Brain (tissue), 1 donor: ENCODE measurements around a stretch of chr5.

DNA sequence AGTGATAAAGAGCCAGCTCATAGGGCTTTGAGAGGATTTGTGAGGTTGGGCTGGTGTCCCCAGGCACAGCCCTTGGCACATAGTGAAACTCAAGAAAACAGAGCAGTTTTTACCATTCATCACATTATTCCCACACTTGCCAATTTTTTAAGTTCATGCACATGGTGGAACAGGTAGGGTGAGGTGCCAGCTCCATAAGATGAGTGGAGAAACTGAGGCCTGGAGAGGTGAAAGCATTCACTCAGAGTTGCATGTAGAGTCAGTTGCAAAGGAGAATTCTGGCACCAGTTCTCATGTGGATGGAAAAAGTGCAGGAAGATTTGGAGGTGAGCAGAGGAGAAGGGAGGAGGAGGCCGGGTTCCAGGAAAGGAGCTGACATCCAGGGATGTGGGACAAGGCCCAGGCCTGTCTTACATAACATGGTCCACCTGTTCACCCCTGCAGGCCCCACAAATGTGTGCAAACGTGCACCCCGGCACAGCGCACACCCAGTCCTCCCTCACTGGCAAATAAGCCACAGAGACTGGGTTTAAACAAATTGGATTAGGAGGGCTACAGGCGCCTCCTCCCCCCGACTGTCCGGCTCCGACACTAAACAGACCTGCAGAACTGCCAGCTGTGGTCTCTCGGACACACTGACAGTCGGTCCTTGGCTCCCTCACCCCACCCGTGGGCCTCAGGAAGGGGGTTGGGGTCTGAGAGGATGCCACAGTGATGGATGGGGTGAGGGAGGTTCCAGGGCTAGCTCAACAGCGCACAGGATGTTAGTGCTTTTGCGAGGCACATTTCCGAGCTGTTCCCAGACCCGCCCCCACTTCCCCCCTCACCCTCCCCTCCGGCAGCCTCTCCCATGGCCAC, 43.2 kb upstream of the IL17B start:
- RRBS = 39% methylated on average over 5 of the region's 16 CpGs

DNA sequence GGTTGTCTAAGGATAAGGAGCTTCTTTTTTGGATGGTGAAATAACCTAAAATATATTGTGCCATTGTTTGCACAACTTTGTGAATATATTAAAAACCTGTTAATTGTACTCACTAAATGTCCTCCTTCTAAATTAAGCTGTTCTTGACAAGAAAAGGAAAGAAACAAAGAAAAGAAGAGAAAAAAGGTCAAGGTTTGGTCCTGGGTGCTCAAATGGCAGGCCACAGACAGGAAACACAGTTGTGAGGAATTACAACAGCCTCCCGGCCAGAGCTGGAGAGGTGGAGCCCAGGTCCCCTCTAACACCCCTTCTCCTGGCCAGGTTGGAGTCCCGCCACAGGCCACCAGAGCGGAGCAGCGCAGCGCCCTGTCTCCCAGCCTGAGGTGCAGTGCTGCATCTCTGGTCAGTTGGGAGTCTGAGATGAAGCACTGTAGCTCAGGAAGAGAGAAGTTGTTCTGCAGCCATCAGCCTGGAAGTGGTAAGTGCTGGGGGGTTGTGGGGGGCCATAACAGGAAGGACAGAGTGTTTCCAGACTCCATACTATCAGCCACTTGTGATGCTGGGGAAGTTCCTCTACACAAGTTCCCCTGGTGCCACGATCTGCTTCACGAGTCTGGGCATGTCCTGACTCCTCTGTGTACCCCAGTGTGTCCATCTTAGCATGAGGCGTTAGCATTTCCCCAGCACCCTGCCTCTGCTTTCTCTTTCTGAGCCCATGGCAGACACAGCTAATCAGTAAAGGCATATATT, 49.6 kb upstream of the IL17B start:
- RRBS = no CpG with 5 or more reads among the region's 8 CpGs

DNA sequence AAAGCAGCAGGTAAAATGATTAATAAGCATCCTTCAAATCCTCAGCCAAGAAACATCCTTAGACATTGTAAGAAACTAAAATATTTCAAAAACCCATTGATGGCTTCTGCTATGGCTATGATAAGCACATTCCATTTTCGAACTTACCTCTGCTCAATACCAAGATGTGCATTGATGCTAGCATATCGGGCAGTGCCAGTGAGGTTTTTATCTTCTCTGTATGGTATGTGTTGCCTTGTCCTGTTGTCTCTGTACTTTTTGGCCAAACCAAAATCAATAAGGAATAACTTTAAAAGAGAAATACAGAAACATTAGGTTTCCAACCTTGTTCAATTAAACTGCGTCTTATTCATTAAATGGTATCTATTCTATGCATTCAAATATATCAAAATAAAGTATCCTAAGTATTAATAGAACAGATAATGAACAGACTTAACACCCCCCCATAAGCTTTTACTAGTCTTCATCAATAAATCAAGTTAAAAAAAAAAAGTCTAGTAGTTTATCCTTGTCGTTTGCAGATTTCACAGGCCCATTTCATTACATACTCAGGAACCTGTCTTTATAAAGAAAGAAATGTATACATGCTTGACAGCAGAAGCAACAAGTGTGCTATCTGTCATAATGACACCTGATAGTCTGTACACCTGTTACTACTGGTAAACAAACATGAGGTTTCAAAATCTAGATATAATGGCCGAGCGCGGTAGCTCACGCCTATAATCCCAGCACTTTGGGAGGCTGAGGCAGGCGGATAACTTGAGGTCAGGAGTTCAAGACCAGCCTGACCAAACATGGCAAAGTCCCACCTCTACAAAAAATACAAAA, 38.1 kb downstream of the CSNK1A1 start:
- RRBS = no CpG with 5 or more reads among the region's 9 CpGs

DNA sequence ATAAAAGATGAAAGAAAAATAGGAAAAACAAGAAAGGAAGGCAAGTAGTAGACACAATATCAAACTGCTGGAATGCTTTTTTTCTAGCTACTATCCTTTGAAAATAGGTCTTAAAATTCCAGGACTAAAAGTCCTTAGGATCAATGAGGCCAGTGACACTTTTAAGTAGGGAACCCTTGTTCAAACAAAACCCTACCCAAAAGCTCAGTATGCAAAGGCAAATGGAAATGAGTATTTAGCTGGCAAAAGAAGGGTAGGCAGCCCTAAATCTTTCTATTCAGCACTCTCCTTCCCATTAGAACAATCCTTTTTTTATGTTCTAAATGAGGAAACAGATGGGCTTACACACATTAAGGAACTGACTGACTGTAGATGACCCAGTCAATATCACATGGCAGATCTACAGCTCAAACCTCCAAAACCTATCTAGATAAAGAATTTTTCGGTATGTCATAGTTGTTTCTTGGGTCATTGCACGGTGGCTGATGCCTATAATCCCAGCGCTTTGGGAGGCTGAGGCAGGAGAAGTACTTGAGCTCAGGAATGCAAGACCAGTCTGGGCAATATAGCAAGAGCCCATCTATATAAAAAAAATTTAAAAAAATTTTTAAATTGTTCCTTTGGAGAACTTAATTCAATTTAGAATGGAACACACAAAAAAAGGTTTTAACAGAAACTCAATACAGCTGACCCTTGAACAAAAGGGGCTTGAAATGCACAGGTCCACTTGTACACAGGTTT, 7.2 kb downstream of the CSNK1A1 start:
- RRBS = no CpG with 5 or more reads among the region's 3 CpGs

- RRBS = no CpG with 5 or more reads among the region's 8 CpGs
Observed at GRCh38 chr5:149756809-149757301, 26.7 kb downstream of the PPARGC1B start.

GRCh38 chr5:149782447-149783137, 52.5 kb downstream of the PPARGC1B start:
- RRBS = no CpG with 5 or more reads among the region's 6 CpGs

- RRBS = no CpG with 5 or more reads among the region's 7 CpGs
Observed at GRCh38 chr5:149857327-149858090, 87.1 kb downstream of the PDE6A start.

DNA sequence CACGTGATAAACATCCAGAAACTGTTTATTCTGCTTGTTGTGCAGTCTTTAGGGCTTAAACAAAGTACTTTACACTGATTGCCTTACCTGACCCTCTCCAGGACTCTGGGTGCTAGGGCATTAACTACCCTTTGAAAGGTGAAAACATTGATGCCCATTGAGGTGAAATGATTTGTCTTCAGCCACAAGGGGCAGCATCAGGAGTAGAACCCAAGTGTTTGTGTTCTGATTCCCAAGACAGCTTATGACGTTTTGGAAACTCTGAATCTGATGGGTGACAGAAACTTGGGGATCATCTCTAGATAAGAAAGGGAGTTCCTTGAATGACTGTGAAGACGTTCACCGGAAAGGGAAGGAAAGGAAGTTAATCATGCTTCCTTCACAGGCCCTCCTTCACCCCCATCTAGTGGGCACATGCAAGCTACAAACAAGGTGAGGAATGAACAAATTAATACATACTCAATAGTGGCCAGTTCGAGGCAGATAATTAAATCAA, 1.2 kb upstream of the SLC26A2 start:
- RRBS = no CpG with 5 or more reads among the region's 5 CpGs

DNA sequence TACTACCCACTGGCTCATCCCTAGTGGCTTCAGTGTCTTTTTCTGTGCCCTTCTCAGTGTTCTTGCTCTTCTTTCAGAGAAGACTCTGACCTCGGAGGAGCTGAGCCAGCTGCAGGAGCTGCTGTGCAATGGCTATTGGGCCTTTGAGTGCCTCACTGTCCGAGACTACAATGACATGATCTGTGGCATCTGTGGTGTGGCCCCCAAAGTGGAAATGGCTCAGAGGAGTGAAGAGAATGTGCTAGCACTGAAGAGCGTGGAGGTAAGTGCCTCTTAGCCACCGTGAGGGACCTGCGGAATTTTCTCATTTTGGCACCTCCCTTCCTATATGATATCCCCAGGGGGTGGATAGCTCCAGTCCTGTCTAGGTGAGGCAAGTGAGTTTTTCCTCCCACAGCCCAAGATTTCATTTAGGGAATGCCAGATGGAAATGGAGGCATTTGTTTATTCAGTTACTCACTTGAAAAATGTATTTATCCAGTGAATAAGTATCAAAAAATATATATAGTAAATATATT, 41.2 kb downstream of the HMGXB3 start:
- RRBS = no CpG with 5 or more reads among the region's 5 CpGs

DNA sequence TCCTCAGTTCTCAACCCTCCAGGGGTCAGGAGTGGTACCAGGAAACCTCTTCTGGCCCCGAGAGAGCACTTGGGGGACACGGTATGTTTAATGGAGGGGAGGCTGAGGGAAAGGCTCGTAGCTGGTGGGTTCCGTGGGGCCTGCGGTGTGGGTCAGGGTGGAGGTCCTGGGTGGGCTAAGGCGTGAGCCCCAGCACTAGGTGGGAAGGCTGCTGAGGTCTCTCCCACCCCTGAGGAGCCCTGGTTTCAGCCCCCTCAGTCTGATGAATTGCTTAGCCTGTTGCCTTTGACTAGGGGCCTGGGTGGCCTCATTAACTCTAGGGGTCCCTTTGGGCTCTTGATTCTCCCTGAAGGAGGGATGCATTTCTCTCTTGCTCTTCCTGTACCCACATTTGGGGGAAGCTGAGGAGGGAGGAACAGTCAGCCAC, 34.0 kb downstream of the CSF1R start:
- RRBS = no CpG with 5 or more reads among the region's 6 CpGs

DNA sequence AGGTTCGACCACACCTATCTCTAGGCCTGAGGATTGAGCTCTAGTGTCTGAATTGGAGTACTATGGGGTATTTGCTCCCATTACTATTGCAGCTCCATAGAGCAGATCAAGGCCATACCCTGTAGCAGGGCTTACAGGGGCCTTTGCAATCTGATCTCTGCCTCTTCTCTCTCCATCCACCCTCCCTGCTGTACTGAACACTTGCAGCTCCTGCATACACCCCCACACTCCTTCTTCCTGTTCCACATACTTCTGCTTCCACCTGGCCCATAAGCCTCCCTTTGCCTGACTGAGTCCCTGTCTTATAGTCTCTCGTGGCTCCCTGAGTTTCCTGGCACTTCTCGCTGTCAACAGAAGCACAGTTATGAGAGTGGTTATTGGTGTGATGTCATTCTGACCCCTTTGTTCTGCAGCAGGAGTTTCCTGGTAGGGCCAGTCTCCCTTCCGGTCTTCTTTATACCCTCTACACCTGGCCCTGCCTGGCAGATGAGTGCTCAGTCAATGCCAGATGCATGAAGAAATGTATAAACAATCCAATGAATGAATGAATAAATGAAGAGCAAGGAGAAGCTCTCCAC, 20.3 kb upstream of the CSF1R start:
- RRBS = no CpG with 5 or more reads among the region's 4 CpGs

DNA sequence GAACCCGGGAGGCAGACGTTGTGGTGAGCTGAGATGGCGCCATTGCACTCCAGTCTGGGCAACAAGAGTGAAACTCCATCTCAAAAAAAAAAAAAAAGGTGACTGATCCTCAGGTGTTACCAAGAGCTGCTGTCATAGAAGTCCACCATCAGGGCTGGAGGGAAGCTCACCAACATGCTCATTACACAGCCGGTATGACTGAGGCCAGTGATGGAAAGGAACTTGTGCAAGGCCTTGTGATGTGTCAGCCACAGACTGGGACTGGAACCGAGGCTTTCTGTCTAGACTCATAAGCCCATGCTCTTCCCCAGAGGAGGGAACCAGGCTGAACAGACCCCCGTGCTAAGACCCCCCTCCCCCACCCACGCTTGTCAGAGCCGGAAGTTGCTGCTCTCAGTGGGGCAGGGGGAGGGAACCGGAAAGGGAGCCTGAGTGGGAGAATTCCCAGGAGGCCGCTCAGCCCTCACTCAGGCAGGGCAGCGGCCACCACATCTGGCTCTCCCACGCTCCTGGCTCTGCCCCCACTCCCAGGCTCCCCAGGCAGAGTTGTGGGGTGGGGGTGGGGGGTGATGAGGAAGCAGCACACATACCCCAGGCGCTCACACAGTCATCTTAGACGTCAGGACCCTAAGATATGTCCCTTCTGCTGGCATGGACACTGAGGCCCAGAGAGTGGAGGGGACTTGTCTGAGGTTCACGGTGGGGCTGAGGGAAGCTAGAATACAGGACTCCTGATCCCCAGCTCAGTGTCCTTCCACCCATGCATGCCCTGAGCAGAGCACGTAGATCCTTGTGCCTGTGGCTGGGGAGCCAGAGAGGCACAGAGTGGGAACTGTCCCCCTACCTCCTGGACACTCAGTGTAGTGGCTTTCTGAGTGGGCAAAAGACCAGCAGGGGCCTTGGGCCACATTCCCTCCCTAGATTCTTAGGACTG, 4.2 kb upstream of the PDGFRB start:
- RRBS = no CpG with 5 or more reads among the region's 16 CpGs

DNA sequence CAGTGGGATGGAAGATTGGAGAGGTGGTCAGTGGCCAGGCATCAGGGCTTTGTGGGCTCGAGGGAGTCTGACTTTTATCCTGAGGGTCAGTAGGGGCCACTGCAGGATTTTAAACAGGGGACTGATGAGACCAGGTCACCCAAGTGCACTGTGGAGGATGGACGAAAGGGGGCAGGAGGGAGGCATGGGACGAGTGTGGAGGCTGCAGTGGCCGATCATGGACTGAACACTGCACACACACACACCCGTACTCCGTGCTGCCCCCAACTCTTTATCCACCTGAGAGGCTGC, 5.4 kb upstream of the CDX1 start:
- RRBS = no CpG with 5 or more reads among the region's 6 CpGs

DNA sequence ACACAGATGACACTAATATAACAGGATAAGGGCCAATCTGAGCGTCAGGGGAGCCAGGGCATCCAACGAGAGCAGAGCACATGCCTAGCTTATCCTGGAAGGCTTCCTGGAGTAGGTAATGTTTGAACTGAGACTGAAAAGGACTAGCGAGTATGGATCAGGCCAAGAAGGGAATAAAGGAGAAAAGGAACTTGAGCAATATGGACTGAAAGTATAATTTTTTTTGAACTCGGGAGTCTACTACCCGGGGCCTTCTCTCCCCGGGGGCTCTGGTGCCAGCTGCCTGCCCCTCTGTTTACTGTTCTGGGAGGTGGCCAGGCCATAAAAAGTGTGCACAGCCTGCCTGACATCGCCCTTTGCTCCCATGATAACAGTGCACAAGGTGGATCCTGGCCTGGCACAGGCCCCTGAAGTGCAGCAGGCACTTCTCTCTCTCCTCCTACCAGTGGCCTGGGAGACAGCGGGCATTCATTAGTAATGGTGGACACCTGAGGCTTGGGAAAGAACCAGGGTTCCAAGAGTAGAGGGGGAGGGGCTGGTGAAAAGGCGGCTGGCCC, 4.7 kb upstream of the SLC6A7 start:
- RRBS = no CpG with 5 or more reads among the region's 9 CpGs

GRCh38 chr5:150208598-150209299, 18.9 kb downstream of the SLC6A7 start:
- RRBS = 64% methylated on average over 2 of the region's 19 CpGs

GRCh38 chr5:150246545-150247271, 42.9 kb downstream of the CAMK2A start:
- RRBS = no CpG with 5 or more reads among the region's 8 CpGs

DNA sequence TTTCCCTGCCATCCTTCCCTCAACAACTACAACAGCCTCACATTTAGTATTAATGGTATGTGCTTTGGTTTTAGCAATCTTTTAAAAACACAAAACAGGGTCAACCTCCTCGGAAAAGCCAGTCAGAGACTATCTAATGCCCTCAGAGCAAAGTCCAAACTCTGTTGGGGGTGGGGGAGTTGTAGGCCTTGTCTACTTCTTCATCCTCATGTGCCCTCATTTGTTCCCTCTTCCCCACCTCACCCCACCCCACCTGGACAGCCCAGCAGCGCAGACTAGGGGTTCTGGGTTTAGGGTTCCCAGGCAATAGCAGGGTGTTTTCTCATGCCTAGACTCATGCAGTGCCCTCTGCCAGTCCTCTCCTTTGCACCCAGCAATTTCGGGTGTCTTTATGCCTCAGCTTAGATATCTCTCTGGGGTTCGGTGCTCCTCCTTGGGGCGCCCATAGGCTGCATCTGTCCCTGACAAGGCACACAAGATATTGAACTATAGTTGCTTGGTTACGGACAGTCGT, 816 bp upstream of the TCOF1 start:
- RRBS = no CpG with 5 or more reads among the region's 7 CpGs

DNA sequence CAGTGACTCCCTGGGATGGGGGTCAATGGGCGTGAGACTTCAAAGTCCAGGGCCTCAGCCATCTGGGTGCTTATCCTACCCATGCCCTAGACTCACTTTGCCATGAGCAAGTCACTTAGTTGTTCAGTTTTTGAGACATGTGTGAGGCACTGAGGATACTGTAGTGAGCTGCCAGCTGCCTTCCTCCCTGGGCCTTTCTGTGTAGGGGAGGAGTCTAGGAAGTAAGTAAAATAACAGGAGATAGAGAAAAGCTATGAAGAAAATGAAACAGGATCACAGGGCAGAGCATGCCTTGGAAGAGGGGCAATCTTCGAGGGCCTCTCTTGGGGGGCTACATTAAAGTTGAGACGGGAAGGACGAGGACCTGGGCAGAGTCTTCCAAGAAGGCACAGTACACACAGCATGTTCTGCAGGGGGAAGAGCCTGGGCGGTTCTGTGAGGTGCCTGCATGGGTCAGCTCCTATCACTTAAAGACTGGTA, 5.9 kb downstream of the TCOF1 start:
- RRBS = no CpG with 5 or more reads among the region's 5 CpGs

DNA sequence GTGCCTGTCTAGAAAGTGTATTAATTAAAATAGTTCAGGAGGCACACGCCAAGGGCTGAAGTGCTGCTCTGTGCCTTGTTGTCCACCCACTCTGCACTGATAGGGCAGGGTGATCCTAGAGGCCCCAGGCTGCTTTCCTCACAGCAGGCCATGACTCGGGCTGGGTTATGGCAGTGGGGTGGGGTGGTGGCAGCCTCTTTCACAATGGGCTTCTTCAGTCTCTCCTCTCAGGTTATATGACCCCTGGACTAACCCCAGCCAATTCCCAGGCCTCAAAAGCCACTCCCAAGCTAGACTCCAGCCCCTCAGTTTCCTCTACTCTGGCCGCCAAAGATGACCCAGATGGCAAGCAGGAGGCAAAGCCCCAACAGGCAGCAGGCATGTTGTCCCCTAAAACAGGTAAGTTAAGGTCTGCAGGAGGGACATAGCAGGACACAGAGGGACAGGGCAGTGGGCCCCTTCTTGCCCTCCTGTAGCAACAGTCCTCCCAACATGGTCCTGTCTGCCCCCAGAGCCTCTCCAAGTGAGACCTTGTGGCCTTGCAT, 19.5 kb downstream of the CD74 start:
- RRBS = no CpG with 5 or more reads among the region's 3 CpGs